GM23338 (cell line): Measurements from ENCODE around the gene PMEL.

GRCh38 chr12:54367788-54368330 lies 3.6 kb upstream of the GPR84 start:
- PRO-cap: no peak
- RAMPAGE, long total RNA: no peak

DNA sequence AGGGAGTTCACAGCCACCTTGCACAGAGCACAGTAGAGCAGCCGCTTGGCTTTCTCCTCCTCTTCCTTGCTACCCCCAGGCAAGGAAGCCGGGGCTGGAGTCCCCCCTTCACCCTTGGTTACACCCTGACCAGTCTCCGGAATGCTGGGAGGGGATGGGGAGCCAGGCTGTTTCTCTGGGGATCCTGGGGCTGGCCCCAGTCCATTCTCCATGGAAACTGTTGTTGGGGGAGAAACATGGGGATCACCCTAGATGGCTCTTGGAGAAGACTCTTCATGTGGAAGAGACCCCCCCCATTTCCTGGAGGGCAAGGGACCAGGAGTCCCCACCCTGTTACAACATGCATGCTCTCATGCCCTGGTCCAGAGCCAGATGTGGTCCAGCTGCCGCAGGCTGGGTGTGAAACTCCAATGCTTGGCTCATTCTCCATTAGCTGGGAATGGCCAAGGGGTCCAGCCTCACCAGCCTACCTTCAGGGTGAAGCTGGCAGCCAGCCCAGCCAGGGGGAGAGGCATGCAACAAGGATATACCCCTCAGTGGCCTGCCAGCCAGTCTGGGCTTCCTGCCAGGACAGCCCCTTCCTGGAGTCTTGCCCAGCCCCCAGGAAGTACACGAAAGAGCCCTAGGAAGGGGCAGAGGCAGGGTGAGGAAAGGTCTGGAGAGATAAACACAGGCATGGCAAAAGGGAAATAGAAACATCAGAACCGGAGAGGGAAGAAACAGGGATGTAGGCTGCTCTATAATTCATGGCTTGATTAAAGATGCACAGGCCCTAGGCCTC lies 7.4 kb upstream of the GPR84 start:
- PRO-cap: no peak
- RAMPAGE, long total RNA: no peak

- PRO-cap: no peak
- RAMPAGE, long total RNA: no peak
Measured at GRCh38 chr12:54376391-54377074, 8.0 kb downstream of the ZNF385A start.

DNA sequence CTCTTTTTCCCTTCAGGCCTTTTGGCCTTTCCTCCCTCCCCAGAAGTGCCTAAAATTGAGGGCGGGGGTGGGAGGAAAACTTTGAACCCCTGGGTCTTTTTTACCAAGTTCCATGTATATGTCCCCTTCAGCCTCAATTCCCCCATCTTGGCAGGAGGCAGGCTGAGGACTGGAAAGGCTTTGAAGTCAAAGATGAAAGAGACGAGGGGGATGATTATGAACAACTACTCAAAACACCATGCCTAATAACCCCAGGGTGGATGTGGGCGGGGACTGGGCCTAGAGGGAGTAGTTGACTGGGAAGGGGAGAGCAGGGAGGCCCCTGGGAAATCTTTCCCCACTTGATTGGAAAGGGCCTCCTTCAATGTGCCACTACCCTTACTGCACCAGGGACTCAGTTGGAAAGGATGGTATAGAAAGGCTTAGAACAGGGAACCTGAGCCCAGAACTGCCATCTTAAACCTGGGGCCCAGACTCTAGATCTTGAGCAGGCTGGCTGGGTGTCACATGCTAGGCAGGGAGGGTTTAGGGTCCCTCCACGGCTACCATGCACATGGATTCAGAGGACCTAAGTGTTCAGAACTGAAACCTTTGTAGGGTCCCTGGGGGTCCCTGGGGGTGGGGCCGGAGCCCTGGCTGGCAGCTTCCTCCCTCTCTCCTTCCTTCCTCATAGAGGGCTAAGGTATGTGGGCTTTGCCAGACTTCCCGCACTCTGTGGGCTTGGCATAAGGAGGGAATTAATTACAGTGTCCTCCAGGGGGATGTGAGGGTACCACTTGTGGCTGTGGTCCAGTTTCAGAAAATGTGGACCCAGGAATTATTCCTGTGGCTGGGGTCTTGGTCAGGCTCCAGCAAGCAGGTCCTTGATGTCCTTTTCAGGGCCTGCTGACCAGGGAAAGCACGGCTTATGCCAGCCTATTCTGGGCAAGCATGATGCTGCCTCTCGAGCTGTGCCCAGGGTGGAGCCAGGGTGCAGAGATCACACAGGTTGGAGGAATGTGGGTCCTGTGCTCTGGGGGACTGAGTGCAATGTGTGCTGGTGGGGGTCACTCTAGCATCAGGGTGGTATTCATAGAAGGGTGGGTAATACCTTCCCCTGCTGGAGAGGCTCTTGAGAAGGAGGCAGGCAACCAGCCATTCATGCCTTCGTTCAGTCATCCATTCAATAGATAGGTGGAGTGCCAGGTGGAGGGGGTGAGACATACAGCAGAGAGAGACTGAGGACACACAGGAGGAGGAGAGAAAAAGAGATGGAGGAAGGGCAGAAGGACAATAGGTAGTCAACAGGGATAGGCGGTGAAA lies 4.6 kb upstream of the ZNF385A start:
- PRO-cap: no peak
- RAMPAGE, long total RNA: no peak

- PRO-cap: bidirectional peak, plus-strand start at chr12:54419662, minus-strand start at chr12:54419266; bidirectional peak, plus-strand start at chr12:54419782, minus-strand start at chr12:54419724
- RAMPAGE, long total RNA: no peak
Measured at GRCh38 chr12:54419396-54420018, 441 bp upstream of the ITGA5 start.

- PRO-cap: no peak
- RAMPAGE, long total RNA: no peak
Measured at GRCh38 chr12:54424682-54425276, 5.7 kb upstream of the ITGA5 start.

DNA sequence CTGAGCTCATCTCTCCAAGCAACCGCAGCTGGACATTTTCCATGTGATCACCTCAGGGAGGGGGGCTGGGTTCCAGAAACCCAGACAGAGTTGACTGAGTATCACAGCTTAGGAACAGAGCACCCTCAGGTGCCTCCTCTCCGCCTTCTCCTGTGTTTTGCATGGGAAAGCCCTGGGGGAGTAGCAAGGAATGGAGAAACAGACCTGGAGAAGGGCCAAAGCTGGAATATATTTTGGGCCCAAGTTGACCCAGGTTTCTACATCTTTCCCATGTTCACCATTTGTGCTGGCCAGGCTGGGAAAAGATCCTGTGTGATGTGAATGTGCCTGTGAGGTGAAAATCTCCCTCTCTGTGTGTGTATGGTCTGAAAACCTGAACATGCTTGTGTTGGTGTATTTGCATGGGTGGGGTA lies 8.2 kb upstream of the ITGA5 start:
- PRO-cap: no peak
- RAMPAGE, long total RNA: no peak

- PRO-cap: bidirectional peak, plus-strand start at chr12:54560644, minus-strand start at chr12:54560473
- RAMPAGE, long total RNA: no peak
Measured at GRCh38 chr12:54560317-54560871, 11.0 kb downstream of the PDE1B start.

GRCh38 chr12:54991084-54991716 lies 6.6 kb upstream of the TESPA1 start:
- PRO-cap: no peak
- RAMPAGE, long total RNA: no peak

GRCh38 chr12:55646078-55646889 lies 9.6 kb downstream of the OR10P1 start:
- PRO-cap: unidirectional peak, plus-strand start at chr12:55646420
- RAMPAGE, long total RNA: no peak

DNA sequence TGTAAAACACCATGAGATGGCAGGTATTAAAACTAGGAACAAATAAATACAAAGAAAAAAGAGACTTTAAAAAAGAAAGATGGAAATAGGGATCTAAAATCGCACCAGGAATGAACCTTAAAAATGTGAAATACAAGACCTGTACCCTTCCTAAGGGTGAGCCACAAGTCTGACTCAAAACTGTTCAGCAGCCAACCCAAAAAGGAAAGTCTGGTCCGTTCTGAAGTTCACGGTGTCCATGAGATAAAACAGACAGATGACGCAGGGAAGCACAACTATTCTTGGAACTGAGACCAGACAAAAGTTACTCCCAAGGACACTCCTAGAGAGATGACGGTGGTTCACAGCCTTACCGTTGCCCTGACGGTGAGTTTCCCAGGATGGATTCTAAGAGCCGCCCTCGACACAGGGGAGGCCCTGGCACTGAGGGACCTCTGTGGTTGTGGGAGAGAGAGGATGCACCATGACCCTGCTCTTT lies 22.1 kb upstream of the METTL7B start:
- PRO-cap: no peak
- RAMPAGE, long total RNA: no peak

GRCh38 chr12:55696664-55697383 lies 10.9 kb downstream of the ITGA7 start:
- PRO-cap: no peak
- RAMPAGE, long total RNA: no peak

- PRO-cap: no peak
- RAMPAGE, long total RNA: no peak
Measured at GRCh38 chr12:55706115-55706696, 1.5 kb downstream of the ITGA7 start.

DNA sequence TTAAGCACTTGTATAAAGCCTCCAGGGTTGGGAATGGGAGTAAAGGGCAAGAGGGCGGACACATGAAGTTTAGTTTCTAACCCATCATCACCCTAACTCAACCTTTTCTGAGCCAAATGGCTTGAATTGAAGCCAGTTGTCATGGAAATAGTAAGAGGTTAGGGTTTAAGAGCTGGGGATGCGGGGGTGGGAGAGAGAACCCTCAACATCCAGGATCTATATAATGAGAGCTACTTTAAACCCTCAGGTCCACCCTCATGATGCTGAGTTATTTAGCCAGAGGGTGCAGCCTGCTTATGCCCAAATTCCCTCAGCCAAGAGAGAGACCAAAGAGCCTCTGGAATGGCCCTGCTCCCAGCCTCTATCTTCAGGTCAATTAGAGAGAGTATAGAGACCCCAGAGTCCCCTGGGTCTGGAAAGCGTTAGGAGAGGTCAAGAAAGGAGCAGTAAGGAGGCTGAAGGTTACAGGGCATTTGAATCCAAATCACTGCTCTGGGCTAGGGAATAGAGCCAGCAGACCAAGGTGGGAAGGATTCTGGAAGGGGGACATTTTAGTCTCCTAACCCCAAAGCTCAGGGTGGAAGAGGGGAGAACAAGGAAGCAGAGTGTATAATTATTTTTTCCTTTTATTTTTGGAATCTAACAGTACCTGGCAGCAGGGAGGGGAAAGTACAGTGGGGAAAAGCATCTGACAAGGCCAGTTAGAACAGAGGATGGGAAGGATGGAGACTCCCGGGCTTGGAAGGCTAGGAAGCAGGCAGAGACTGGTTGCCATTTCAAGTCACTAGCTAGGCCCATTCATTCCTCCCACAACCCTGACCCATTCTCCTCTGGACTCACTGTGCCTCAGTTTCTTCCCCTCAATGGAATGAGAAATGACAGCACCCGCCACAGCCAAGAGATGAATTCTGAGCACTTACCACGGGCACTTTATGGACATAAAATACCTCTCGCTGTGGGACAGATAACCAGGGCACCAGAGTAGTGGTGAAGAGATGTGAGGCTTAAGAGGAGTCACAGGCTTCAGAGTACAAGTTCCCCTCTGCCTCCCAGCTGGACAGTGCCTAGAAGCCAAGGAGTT lies 8.0 kb downstream of the GDF11 start:
- PRO-cap: no peak
- RAMPAGE, long total RNA: no peak

GRCh38 chr12:55829896-55831130 lies 926 bp upstream of the DNAJC14 start:
- PRO-cap: bidirectional peak, plus-strand start at chr12:55830324, minus-strand start at chr12:55830267; bidirectional peak, plus-strand start at chr12:55830839, minus-strand start at chr12:55830545; bidirectional peak, plus-strand start at chr12:55831069, minus-strand start at chr12:55831030
- RAMPAGE, long total RNA: no peak

GRCh38 chr12:55839443-55839930 lies 3.2 kb downstream of the MMP19 start:
- PRO-cap: no peak
- RAMPAGE, long total RNA: no peak

- PRO-cap: no peak
- RAMPAGE, long total RNA: no peak
Measured at GRCh38 chr12:55931278-55931859, 407 bp downstream of the DGKA start.

- PRO-cap: no peak
- RAMPAGE, long total RNA: no peak
Measured at GRCh38 chr12:55958416-55958903, 7.4 kb downstream of the PMEL start.

DNA sequence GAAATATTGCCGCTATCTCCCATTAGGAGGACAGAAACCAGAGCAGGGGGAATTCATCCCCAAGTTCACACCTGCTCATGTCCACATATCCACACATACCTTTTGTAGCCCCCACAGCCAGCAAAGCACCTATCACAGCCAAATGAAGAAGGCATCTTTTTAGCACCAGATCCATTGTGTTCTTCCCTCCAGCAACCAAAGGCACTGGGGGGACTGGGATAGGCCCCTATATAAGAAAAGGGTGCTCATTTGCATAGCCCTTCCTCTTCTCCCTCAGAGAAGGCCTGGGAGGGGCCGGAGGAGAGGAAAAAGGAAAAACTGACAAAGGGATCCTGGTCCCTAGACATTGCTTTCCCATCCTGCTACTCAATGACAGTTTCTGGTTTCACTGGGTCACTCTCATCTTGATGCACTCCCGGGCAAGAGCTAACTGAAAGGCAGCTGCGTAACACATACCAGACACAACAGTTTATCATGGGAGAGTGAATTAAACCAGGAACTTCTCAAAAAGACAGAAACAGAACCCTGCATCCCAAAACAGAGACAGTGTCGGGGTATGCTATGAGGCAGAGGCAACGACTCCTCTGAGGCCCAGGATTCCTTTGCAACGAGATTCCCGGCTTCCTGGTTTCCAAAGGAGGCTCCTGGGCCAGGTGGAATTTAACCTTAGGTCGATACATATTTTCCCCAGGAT lies at the start of gene PMEL:
Gene PMEL (minus strand): TSS at position 206 of the 694 bp plus-strand sequence.
- PRO-cap: bidirectional peak, plus-strand start at position 455 of the sequence, minus-strand start at position 203 of the sequence
- RAMPAGE, long total RNA: start-site peak on the minus strand centred at position 202 of the sequence, 10 bp wide, 255 and 61 reads in 2 replicates

DNA sequence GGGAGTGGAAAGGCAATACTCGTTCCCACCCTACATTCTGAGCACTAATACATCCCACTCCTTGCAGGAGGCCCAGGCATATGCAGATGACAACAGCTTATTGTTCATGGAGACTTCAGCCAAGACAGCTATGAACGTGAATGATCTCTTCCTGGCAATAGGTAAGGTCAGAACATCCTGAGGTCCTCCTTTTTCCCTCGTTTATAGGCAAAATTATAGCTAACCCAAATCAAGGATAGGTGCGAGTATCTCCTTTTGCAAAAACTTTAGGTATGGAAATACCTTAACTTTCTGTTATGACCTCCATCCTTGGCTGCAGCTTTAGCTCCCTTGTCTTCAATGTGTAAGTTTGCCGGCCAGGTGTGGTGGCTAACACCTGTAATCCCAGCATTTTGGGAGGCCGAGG lies 5.8 kb upstream of the SUOX start:
- PRO-cap: no peak
- RAMPAGE, long total RNA: no peak